Measurements from ENCODE around the genes EOLA2, HMGB3, MAGEA10, GABRQ and NSDHL.

GRCh38 chrX:149938170-149939346 is at the start of gene EOLA2:
Gene EOLA2 (minus strand): TSS chrX:149938491.
- PRO-cap, 2 experiments = peak in 2 of 2 experiments; most common plus-strand start chrX:149938616 (in 2); most common minus-strand start chrX:149938471 (in 2)

DNA sequence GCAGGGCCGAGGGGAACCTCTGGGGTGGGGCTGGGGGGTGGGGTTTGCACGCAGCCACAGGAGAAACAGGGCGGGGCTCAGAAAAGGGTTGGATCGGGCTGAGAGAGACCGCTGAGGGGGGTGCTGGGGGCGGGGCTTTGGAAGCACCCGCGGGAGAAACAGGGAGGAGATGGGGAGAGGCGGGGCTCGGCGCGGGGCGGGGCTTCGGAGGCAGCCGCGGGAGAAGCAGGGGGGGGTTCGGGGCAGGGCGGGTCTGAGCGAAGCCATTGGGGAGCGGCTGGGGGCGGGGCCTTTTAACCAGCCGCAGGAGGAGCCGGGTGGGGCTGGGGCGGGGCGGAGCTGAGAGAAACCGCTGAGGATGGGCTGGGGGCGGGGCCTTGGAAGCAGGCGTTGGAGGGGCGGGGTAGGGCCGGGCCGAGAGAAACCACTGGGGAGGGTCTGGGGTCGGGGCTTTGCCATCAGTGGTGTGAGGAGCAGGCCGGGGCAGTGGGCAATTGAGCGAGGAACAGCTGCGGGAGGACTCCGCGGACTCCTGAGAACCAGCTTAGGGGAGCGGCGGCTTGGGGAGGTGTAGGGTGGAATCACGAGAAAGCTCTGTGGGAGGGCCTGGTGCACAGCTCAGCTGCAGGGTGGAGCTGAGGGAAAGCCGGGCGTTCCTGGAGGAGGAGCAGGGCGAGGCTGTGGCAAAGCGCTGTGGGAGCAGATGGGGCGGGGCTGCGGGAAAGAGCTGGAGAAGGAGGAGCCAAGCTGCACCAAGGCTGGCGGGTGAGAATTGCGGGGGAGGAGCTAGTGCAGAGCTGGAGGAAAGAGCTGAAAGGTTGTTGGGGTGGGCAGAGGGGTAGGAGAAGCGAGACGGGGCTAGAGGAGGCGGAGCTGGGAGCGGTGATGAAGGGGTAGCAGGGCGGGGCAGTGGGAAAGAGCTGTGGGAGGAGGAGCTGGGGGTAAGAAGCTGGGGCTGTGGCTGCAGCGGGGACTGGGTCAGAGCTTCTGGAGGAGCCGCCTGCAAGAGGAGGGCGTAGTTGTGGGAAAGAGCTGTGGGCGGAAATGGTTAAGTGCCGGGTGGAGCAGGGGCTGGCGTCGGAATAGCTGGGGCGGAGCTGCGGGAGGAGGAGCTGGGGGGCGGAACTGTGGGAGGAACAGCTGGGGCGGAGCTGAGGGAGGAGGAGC is 1.4 kb upstream of the EOLA2 start:
- PRO-cap, 2 experiments = peak in 2 of 2 experiments; most common plus-strand start position 833 of the sequence (in 2); most common minus-strand start position 585 of the sequence (in 1)

DNA sequence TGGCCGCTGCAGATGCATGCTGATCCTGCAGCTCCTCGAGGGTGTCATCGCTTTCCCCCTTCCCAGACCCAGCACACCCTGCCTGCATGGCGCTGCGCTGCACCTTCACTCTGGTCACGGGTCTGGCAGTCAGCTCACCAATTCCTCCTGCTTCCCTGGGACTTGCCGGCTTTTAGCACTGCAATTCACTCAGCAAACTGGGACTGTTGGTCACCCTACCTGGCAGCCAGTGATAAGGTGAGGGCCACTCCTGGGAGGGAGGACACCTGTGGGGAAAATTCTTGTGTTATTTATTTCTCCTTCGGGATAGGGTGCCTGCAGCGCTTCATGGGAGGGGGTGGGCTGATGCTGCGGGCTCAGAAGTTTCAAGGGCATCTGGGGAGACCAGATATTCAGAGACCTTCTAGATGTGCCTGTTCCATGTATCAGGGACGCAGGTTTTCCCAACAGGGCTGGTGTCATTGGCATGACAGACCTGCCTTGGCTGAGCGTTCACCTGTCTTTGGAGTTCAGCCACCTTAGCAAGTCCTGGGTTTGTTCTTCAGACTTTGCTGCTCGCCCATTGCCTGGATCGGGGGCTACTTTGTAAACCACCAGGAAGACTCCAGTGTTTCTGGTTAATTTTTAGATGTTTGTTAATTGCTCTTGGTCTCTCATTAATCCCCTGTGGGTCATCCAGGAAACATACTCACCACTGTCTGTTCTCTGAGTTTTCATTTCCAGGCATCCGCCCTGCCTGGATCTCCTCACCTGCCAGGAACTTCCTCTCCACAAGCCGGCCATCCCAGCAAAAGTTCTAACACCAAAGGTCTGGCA is 7.7 kb upstream of the EOLA2 start:
- PRO-cap, 2 experiments = no peak in any of the 2 experiments

- PRO-cap, 2 experiments = no peak in any of the 2 experiments
Observed at GRCh38 chrX:150213145-150213848, 149.8 kb upstream of the MAMLD1 start.

DNA sequence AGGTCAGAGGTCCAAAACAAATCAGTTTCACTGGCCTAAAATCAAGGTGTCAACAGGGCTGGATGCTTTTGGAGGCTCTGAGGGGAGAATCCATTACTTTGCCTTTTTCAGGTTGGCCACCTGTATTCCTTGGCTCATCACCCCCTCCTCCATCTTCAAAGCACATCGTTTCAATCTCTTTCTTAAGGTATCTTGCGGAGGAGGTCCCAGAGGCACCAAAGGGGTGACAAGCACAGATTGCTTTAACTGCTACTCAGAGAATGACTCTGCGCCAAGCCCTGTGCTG is 134.8 kb upstream of the MAMLD1 start:
- PRO-cap, 2 experiments = no peak in any of the 2 experiments

GRCh38 chrX:150371151-150371799 is 8.2 kb downstream of the MAMLD1 start:
- PRO-cap, 2 experiments = no peak in any of the 2 experiments

GRCh38 chrX:150575151-150575948 is 6.9 kb downstream of the MTM1 start:
- PRO-cap, 2 experiments = no peak in any of the 2 experiments

GRCh38 chrX:150649115-150649607 is 44.0 kb upstream of the MTMR1 start:
- PRO-cap, 2 experiments = no peak in any of the 2 experiments

- PRO-cap, 2 experiments = no peak in any of the 2 experiments
Observed at GRCh38 chrX:150692297-150692533, 981 bp upstream of the MTMR1 start.

GRCh38 chrX:150692534-150692747 is 755 bp upstream of the MTMR1 start:
- PRO-cap, 2 experiments = no peak in any of the 2 experiments

DNA sequence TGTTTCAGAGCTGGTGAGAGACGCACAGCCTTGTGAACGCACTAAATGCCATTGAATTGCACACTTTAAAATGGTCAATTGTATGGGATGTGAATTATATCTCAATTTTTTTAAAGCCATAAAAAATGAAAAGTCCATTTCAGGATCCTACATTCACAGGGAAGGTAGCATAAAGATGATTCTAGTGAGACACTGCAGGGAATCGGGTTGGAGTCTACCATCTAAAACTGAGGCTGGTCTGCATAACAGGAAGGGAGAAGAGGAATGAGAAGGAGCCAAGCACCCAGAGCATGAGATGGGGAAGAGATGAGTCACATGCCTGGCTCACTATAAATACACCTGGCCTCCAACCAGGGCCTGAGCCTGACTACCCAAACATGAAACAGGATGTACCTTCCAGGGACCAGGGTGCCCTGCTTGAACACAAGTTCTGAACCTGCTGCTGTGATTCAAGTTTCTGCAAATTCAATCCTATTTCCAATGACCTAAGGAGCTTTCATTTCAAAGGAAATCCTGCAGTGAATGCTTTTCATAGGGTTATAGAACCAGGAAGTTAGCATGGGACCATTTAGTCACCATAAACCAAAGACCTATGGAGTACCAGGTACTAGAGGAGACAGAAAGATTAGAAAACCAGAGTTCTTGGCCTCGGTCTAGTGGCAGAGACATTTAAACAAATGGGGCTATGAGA is 24.9 kb downstream of the CD99L2 start:
- PRO-cap, 2 experiments = peak in 2 of 2 experiments; most common plus-strand start position 392 of the sequence (in 2); most common minus-strand start position 266 of the sequence (in 2)

GRCh38 chrX:150966535-150966774 is 16.7 kb upstream of the HMGB3 start:
- PRO-cap, 2 experiments = no peak in any of the 2 experiments

- PRO-cap, 2 experiments = peak in 2 of 2 experiments; most common plus-strand start chrX:150983358 (in 2); most common minus-strand start chrX:150983169 (in 1)
Observed at GRCh38 chrX:150982566-150983693, at the start of gene HMGB3. Gene HMGB3 (plus strand): TSS chrX:150983335.

- PRO-cap, 2 experiments = no peak in any of the 2 experiments
Observed at GRCh38 chrX:151789191-151789586, 54.6 kb downstream of the CNGA2 start.

DNA sequence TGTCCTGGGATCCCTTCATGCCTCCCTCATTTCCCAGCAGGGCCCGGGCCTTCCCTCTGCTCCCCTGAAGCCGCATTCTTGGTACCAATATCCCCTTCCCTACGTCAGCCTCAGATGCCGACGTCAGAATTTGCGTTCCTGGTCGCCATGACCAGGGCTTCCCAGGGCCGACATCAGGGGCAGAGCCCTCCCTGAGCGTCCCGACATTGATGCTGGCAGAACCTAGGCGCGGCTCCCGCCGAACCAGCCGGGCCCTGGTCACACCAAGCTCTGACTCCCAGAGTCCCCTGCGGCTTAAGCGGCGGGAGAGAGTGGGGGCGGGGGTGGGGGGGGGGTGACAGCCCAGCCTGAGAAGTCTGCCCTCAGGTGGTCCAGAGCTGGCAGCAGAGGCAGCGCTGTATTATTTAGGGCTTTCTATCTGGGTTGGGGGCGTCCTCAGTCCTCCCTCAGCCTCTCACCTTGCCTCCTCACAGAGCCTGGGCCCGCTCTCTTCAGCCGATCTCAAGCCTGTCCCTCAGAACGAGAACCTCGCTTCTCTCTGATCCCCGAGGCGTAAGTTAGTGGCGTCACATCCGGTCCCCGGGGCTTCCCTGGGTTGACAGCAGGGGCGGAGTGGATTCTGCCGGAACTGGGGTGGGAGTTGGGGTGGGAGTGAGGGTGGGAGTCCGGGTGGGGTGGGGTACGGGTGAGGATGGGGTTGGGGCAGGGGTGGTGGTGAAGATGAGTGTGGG is at the start of gene MAGEA10:
Gene MAGEA10 (minus strand): TSS at position 561 of the 731 bp plus-strand sequence.
- PRO-cap, 2 experiments = no peak in any of the 2 experiments

GRCh38 chrX:152637565-152638335 is at the start of gene GABRQ:
Gene GABRQ (plus strand): TSS chrX:152637895.
- PRO-cap, 2 experiments = no peak in any of the 2 experiments

DNA sequence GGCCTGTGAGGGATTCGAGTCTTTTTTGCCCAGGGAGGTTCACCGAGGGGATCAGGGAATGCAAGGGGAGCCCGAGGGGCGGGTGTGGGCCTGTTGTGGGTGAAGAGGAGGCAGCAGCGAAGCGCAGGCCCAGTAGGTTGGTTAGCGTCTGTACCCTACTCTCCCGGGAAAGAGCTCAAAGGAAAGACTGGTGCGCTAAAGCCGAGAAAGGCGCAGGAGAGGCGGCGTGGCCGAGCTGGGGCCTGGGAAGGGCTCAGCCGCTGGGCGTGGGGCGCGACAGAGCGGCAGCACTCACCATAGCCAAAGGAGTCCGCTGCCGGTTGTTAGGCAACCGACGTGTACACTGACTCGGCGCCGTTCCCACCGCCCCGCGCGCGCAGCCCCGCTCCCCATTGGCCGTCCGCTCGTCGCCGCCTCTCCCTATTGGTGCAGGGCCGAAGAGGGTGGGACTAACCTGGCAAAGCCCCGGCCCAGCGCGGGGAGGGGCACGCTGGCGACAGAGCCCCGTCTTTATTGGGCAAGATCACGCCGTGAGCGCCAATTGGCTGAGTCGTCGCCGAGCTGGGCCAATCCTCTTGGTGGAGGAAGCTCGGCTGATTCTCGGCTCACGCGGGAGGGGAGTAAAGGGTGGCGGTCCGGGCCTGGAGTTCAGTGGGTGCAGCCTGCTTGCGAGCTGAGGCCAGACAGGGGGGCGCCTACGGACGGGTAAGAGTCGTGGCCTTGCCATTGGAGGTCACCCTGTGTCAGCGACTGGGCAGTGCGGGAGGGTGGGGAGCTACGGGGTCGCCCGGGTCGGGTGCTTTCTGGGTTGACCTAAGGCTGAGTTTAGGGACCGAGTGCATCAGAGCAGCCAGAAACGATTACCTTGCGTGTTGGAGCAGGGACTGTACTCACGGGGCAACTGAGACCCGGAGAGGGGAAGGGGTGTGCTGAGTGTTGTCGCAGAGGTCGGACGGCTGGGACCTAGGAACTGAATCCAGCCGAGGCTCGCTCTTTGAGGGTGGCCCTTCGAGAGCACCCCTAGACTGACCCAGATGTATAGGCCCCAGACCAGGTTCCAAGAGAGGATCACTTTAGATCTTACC is at the start of gene NSDHL:
Gene NSDHL (plus strand): TSS at position 651 of the 1,085 bp plus-strand sequence.
- PRO-cap, 2 experiments = peak in 2 of 2 experiments; most common plus-strand start position 623 of the sequence (in 2); most common minus-strand start position 322 of the sequence (in 2)

GRCh38 chrX:152904078-152904935 is 6.4 kb downstream of the ZNF185 start:
- PRO-cap, 2 experiments = no peak in any of the 2 experiments

DNA sequence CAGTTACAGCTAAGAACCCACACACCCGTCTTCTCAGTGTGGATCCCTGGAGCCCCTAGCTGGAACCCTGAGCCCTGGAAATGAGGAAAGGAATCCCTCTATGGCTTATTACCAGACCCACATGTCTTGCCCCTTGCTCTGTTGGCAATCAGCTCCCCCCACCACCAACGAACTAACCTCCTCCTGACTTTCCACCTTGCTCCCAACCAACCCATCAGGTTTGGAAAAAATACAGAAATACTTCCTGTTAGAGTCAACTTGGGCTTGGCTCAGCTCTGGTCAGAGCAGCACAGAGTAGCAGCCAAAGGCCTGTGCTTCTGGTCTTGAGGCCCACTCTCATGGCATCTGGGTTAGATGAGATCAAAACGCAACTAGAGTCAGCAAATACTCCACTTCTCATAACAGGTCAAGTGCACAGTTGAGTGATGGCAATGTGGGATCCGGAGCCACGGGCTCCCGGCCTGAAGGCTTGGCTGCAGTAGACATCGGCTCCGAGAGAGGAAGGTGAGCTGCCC is 34.7 kb downstream of the ZNF185 start:
- PRO-cap, 2 experiments = no peak in any of the 2 experiments

DNA sequence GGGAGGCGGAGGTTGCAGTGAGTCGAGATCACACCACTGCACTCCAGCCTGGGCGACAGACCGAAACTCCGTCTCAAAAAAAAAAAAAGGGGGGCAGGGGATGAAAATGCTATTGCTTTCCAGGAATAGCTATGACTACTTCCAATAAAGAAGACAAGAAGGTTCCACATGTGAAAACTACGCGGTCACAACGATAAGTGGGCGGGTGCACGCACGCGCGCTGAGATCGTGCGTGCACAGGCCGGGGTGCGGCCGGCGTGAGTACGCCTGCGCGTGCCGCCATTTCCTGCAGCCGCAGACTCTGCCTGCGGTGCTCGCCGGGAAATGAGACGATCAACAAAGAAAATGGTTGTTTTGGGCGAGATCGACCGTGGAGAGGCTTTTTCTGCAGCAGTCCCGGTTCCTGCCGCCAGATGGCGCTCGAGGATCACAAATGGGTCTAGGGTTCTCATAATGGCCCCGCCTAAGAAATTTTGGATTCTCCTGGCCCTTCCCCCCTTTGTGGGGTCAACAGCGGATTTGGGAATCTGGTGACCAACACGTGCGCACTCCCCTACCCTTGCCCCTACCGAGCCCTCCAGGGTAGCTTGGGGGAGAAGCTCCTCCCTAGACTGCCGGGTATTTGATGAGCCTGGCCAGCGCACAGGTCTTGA is 35.1 kb downstream of the PNMA5 start:
- PRO-cap, 2 experiments = peak in 2 of 2 experiments; most common plus-strand start position 279 of the sequence (in 1); most common minus-strand start position 199 of the sequence (in 2)